ENCODE results near the gene LRRC1.

GRCh38 chr6:52609973-52610362, 33.1 kb upstream of the TRAM2 start:
- PRO-cap, result no peak

GRCh38 chr6:52815167-52815930, 11.7 kb upstream of the GSTA1 start:
- PRO-cap, result no peak

GRCh38 chr6:52993389-52993882, 1.6 kb downstream of the GSTA4 start:
- PRO-cap, result no peak

- PRO-cap, result no peak
These were observed 67.6 kb upstream of the GCM1 start for GRCh38 chr6:53216219-53216586.

GRCh38 chr6:53299317-53299715, 49.4 kb downstream of the ELOVL5 start:
- PRO-cap, result no peak

- PRO-cap, result no peak
These were observed 46.0 kb downstream of the ELOVL5 start for GRCh38 chr6:53302629-53303268.

DNA sequence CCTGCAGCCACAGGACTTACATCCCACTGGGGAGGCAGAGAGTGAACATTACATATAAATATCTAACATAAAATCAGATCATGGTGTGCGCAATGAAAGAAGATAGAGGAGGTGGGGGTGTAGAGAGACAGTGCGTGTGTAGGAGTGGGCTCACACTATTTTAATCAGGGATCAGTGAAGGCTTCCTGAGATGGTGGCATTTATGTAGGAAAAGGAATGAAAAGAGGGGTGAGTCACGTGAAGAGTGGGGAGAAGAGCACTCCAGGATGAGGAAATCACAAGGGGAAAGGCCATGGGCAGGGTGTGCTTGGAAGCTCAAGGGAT, 80.2 kb downstream of the GCLC start:
- PRO-cap, result no peak

- PRO-cap, result no peak
These were observed 31.4 kb downstream of the GCLC start for GRCh38 chr6:53513410-53514022.

- PRO-cap, result bidirectional peak, plus-strand start at chr6:53544877, minus-strand start at chr6:53544669
These were observed 517 bp downstream of the GCLC start for GRCh38 chr6:53544235-53544933.

DNA sequence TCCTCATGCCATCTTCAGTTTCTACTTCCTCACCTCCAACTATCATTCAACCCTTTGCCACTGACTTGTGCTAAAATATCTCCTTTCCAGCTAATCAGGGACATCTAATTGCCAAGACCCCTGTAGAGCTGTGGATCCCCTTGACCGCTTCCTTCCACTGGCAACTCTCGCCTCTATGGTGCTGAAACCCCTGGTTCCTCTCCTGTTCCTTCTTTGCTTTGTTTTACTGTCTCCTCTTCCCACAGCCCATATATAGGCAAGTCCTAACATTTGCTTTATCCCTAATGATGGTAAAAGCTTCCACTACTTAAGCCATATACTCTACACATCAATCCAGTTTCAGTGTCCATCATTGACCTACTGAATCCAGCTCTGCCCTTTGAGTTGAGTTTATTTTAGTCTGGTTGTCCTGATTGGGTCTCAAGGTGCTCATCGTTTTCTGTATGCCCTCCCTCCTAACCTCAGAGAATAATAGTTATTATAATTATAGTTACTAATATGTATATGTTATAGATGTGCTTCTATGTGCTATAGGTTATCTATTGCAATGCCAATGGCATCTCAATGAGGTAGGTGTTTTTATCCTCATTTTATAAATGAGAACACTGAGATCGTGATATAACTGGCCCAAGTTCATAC, 28.6 kb upstream of the LRRC1 start:
- PRO-cap, result no peak

DNA sequence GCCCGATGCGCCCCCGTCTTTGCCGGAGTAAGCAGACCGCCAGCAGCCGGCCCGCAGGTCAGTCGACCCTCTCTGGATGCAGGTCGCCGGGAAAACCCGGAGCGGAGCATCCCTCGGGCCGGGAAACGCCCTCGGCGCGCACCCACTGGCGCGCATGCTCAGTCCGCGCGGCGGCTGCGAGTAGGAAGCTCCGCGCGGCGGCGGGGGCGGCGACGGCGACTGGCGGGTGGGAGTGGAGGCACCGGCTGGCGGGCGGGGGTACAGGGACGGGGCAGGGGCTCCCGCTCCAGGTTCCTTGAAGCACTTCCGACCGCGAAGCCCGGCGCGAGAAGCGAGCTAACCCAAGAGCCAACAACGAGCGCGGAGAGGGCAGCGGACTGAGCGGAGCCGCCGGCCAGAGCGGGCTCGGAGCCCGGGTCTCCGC, at the start of gene LRRC1:
Gene LRRC1 (plus strand): TSS at position 209 of the 424 bp plus-strand sequence.
- PRO-cap, result bidirectional peak, plus-strand start at position 161 of the sequence, minus-strand start at position 74 of the sequence

GRCh38 chr6:53802983-53803371, 8.2 kb downstream of the LRRC1 start:
- PRO-cap, result no peak

- PRO-cap, result no peak
These were observed 101.4 kb upstream of the MLIP start for GRCh38 chr6:54009730-54010369.

DNA sequence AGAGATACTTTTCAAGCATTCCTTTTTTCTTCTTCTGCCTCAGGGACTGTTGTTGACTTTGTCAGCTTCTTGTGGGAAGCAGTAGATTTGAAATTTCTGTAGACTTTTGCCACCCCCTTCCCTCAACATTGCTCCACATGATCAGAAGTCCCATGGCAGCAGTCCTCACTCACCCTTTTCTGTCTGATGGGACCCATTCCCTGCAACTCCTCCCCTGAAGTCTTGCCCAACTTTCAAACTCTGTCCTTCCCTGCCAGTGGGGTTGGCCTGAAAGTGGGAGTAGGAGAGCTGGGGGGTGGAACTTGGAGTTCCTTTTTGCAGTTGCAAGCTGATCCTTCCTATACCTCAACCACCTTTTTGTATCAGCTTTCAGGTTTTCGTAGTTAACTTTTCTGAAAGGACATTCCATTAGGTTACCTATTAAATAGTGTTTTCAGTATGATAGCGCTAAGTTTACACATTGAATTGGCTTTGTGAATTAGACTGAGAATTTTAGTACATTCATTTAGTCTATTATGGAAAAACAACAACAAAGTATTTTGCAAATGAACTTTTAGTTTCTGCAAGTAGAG, 38.3 kb upstream of the MLIP start:
- PRO-cap, result no peak

DNA sequence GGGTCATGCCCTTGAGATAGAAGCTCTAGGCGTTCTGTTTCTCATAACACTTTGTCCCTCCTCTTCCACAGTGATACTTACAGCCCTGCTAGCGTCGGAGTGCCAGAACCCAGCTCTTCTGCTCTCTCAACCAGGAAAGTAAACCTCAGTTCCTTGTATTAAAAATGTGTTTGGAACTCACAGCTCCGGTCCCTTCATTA, 11.4 kb downstream of the HMGCLL1 start:
- PRO-cap, result no peak

GRCh38 chr6:56497661-56498140, 250.3 kb upstream of the COL21A1 start:
- PRO-cap, result no peak

DNA sequence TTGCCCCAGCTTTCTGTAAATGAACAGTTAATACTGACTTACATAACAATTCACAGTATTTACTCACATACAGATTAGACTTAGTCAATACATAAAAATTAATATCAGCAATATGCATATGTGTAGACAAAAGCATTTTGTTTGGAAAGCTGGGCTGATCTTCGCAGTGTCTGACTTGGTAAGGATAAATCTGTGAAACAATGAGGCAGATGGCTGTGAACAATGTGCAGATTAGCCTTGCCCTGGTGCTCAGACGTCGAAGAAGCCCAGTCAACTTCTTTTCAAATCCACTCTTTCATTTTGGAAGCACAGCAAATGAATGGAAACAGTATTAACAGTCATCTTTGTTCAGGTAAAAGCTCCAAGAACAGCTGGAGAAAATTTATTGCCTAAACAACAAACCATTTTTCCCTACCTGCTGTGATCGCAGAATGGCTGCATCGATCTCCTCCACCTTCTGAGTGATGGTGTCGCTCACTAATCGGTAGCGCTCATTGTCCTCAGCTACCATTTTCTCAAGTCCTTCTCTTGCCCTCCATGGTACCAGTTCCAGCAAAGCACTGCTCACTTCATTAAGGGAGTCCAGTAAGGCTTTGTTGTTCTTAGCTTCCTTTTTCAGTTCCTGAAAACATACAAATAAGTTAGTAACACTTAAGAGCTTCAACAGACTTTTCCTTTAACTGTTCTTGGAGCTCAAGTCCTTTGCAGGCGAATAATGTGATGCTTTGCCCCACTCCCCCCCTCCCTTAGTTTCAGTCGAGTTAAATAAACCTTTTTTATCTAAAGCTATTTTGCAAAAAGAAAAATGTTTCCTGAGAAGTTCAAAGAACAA, 278.8 kb upstream of the COL21A1 start:
- PRO-cap, result no peak

GRCh38 chr6:56619468-56619933, 335.1 kb downstream of the DST start:
- PRO-cap, result no peak

- PRO-cap, result no peak
These were observed 181.8 kb downstream of the DST start for GRCh38 chr6:56772843-56773273.

DNA sequence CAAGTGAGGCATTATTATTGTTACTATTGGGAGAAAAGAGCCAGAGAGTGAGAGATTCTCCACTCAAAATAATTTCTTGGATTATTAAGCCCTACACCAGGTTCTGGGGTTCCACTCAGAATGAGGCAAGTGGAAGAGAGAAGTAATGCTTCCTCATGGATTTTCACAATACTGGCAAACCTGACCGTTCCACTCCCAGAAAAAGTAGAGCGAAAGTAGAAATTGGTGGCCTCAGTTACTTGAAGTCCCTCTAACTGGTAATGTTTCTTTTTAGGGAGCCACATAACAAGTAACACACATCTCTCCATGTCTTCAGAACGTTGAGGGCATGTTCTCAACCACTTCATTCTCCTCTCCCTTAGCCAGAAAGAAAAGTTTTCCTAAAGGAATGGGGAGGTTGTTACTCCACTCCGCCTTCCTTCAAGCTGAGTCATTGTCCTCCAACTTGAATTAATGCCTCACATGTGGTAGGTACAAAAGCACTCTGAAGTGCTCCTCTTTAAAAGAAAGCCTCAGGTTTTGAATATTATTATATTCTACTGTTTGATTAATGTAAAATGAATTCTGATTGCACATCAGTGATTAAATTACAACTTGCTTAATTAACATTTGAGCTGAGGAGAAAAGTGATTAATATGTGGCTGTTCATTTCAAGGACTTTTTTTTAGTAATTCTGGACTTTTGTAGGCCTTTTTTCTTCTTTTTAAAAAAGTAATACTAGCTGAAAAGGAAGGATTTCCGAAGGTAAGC, 2.0 kb downstream of the BAG2 start:
- PRO-cap, result unidirectional peak, minus-strand start at position 360 of the sequence; unidirectional peak, minus-strand start at position 427 of the sequence